AG09309 (cell line): Measurements from ENCODE around the genes CAPN9 and TTC13.

- RRBS: no CpG with 5 or more reads among the region's 8 CpGs
Measured at GRCh38 chr1:229165335-229165838, 105.5 kb upstream of the RAB4A start.

DNA sequence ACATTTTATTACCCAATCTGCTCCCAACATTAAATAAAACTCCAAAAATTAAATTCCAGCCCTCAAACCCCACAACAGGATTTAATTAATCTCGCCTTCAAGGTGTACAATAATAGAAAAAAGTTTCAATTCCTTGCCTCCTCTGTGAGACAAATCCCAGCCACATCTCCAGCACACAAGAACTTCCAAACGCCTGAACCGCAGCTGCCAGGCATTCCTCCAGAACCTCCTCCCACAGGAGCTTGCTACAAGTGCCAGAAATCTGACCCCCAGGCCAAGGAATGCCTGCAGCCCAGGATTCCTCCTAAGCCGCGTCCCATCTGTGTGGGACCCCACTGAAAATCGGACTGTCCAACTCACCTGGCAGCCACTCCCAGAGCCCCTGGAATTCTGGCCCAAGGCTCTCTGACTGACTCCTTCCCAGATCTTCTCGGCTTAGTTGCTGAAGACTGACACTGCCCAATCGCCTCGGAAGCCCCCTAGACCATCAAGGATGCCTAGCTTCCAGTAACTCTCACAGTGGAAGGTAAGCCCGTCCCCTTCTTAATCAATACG is 94.4 kb upstream of the RAB4A start:
- RRBS: no CpG with 5 or more reads among the region's 11 CpGs

- RRBS: no CpG with 5 or more reads among the region's 18 CpGs
Measured at GRCh38 chr1:229270397-229270901, 462 bp upstream of the RAB4A start.

DNA sequence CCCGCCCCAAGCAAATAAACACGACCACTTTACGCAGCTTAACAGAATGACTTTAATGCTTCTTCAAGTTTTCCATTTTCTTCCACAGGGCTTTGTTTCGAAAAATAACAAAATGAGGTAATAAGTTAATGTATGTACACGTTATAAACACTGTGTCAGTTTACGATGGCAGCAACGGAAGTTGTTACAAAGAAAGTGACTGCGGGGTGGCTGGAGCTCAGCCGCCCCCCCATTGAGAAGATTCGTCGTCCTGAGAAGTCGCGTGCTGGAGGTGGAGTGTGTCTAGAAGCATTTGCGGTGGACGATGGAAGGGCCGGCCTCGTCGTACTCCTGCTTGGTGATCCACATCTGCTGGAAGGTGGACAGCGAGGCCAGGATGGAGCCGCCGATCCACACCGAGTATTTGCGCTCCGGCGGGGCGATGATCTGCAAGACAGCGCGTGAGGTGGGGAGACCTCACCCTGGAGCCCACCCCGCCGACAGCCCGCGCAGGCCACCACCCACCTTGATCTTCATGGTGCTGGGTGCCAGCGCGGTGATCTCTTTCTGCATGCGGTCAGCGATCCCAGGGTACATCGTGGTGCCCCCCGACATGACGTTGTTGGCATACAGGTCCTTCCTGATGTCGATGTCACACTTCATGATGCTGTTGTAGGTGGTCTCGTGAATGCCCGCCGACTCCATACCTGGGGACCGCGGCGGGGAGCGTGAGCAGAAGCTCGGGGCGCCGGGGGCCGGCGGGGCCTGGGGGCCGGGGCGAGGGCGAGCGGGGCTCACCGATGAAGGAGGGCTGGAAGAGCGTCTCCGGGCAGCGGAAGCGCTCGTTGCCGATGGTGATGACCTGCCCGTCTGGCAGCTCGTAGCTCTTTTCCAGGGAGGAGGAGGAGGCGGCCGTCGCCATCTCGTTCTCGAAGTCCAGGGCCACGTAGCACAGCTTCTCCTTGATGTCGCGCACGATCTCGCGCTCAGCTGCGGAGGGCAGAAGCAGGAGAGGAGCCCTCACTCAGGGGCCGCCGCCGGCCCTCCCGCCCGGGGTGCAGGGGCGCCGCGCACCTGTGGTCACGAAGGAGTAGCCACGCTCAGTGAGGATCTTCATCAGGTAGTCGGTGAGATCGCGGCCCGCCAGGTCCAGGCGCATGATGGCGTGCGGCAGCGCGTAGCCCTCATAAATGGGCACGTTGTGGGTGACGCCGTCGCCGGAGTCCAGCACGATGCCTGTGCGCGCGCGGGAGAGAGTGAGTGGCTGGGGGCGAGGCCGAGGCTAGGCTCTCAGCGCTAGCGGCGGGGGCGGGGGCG is 2.2 kb downstream of the ACTA1 start:
- RRBS: 8% methylated on average over 7 of the region's 113 CpGs

DNA sequence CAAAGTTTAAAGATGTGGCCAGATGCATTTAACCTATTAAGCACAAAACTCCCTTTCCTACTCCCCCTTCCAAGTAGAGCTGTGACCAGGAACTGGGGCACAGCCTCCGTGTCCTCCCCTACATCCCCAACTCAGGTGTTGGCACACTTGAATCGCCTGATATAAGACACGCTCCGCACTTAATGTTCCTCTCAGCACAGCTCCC is 1.3 kb downstream of the TAF5L start:
- RRBS: no CpG with 5 or more reads among the region's 4 CpGs

DNA sequence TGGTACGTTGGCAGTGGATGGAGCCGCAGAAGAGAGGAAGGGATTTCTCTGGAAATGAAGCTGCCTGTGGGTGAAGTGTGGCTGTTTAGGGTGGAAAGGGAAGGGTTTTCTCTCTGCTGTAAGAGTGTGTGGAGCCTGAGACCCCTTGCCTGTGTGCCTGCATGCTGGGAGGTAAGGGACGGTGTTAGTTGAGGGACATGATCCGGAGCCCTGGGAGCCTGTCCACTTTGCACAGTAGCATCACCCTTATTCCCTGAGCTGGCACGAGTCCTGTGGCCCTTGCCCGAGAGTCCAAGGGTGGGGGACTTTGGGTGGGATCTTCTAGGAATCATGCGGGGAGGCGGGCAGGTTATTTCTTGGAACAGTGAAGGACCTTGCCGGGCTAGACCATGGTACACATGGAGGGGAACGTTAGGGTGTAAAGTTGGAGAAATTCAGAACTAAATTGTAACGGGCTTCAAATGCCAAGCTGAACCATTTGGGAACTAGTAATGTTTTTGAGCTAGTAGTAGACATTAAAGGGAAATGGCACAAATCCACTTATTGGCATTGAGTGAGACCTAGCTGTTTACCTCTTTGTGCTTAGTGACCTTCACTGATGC is 3.4 kb downstream of the GALNT2 start:
- RRBS: no CpG with 5 or more reads among the region's 11 CpGs

DNA sequence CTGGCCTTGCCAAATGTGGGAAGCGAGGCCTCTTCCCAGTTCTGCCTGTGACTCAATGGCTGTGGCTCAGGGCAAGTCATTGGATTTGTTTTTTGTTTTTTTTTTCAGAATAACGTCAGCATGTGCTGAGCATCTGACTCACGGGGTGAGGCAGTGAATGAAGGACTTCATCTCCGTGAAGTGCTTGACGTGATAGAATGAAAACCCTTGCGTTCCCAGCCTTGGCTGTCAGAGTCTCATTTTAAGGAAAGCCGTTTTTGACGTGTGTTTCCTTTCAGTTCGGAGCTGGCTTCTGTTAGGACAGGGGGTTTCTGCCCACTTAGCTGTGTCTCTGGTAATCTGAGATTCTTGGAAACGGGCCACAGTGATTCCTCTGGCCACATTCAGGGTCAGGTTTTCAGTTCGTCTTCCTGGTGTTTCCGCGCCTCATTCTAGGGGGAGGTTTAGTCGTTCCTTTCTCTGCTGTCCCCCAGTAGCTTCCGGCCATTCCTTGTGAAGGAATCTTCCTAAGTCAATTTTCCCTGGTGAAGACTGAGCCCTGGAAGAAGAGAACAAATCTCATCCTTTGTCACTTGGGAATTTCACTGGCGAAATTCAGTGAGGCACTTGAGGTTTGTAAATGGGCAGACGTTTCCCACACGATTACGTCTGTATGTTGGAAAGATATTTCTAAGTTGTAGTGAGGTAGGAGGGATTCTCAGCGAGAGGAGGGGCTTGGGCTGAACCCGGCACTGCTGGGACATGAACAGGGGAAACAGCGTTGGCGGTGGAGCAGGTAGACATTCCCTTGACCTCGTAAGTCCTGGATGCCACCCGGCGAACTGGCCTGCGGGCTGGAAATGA is 47.0 kb downstream of the GALNT2 start:
- RRBS: 96% methylated on average over 4 of the region's 27 CpGs

DNA sequence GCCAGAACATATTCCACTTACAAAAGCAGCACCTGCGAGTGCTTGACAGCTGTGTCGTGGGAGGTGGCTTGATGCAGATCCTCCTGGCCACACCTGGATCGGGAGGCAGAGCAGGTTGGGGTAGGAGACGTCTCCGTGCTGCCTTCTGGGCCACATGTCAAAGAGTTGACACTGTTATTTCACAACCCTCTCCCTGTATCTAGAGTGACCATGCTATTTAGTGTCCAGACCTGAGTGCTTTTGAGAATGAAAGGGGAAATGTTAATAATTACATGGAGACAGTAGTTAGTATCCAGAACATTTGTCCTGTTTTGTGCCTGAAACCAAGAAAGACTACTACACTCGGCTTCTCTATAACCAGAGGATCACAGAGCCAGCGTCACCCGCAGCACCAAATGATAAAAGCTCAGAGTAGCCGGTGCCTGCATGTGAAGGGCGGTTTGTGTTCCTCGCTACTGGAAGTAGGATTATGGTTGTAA is 77.0 kb downstream of the GALNT2 start:
- RRBS: no CpG with 5 or more reads among the region's 11 CpGs

DNA sequence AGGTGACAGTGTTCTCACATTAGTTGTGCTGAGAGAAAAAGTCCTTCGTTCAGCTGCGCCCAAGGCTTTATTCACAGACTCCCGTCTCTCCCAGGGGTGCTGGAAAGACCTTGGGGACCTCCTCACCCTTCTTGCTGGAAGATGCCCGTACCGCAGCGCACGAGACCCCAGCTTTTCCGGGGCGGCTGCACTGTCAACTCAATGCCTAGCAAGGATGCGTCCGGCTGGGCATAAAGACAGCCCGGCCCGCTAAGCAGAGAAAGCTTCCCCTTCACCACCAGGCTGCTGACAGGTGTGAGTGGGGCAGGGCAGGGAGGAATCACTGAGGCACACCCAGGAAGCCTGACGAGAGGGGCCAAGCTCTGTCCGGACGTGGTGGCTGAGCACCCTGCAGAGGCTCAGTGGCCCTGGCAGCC is 125.3 kb downstream of the PGBD5 start:
- RRBS: 70% methylated on average over 2 of the region's 16 CpGs

DNA sequence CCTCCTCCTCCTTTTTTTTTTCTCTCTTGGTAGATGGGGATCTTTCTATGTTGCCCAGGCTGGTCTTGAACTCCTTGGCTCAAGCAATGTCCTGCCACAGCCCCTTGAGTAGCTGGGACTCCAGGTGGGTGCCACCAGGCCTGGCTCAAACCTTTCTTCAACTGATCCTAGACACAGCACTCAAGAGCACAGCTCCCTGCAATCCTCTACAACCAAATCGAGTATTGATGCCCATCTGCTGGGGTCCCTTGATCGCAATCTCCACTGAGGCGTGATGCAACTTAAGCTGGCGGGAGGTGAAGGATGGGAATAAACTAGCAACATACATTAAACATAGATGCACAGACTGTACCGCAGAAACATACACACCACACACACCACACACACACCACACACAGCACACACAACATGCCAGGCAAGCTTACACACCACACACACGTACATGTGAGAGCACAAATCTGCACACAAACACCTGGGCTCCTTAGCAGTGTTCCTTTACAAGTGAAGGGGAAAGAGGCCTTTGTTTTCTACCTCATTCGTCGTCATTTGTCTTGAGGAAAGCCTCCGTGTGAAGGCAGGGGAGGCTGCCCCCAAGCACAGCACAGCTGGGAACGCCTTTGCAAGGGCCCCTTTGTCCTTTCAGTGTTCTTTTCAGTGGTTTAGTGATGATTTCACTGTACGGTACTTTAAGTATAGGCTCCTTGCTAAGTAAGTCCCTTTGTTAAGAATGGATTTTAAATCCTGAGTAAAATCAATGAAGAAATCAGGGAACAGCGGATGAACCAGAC is 94.3 kb downstream of the PGBD5 start:
- RRBS: no CpG with 5 or more reads among the region's 12 CpGs

- RRBS: no CpG with 5 or more reads among the region's 5 CpGs
Measured at GRCh38 chr1:230459381-230459958, 33.3 kb upstream of the PGBD5 start.

GRCh38 chr1:230747126-230747521 is at the start of gene CAPN9:
TSS of gene CAPN9 (plus strand) at chr1:230747388.
- RRBS: 76% methylated on average over 3 of the region's 8 CpGs

GRCh38 chr1:230776579-230777270 is 29.5 kb downstream of the CAPN9 start:
- RRBS: no CpG with 5 or more reads among the region's 9 CpGs

- RRBS: 91% methylated on average over 6 of the region's 20 CpGs
Measured at GRCh38 chr1:230856766-230857645, 11.3 kb downstream of the C1orf198 start.

- RRBS: 3% methylated on average over 43 of the region's 101 CpGs
Measured at GRCh38 chr1:230977898-230979006, at the start of gene TTC13. TSS of gene TTC13 (minus strand) at chr1:230978861.

GRCh38 chr1:231225934-231226615 is 14.9 kb downstream of the C1orf131 start:
- RRBS: no CpG with 5 or more reads among the region's 11 CpGs

- RRBS: no CpG with 5 or more reads among the region's 1 CpG
Measured at GRCh38 chr1:231558733-231559092, 30.2 kb downstream of the TSNAX start.

DNA sequence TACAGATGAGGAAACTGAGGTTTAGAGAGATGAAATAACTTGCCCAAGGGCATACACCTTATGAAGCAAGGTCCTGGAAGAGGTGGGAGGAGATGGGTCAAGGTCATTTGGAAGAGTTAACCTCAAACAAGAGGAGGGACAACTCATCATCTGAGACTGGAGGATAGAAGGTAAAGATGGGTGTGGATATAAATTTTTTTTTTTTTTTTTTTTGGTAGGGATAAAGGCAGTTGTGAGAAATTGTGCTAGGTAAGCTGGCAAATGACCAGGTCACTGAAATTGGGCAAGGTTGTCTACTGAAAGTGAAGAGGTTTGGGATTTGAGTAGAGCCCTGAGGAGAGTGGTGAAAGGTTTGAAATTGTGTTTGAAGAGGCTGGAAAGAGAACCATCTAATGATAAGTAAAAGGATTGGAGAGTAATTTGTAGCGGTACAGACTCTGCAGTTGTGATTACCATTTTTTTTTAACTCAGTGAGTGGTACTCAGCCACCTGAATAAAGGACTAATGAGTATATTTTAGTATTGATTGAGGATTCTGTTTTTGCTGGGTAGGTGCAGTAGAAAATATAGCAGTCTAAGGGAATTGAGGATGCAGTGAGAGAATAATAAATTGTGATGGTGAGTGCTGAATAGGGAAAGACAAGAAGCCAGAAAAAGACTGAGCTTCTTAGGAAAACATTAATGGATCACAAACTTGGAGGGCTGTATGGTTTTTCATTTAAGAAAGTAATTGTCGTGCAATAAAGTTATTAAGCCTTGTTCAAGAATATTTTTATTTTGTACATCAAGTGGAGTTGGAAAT is 35.2 kb downstream of the TSNAX start:
- RRBS: no CpG with 5 or more reads among the region's 2 CpGs

DNA sequence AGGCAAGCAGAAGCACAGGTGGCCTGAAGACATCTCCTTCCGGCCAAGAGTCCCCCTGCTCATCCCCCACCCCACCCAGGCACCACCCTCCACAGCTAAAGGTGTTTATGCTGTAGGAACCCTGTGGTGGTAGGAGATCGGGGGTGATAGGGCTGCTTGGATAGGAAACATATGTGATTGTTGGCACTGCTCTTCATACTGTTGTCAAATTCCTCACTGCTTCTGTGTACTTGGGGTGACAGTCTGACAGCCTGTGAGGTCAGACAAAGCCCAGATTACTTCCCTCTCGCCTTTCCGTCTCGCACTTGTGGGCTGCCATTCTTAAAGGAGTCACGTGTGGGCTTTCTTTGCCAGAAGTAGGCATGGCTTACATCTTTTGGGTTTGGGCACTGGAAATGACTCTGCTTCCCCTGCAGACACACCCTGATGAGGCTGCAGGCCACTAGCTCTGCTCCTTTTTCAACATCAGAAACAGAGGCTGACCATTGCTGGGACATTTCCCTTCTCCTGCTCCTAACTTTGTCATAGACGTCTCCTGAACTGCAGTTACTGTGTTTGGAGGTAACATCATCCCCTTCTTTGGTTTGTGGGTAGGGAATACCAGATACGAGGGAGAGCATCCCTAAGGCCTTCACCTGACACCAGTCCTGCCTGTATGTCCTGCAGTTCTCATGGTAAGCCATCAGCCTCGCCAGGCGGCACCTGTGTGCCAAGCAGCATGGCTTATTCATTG is 363.9 kb downstream of the DISC1 start:
- RRBS: no CpG with 5 or more reads among the region's 10 CpGs

DNA sequence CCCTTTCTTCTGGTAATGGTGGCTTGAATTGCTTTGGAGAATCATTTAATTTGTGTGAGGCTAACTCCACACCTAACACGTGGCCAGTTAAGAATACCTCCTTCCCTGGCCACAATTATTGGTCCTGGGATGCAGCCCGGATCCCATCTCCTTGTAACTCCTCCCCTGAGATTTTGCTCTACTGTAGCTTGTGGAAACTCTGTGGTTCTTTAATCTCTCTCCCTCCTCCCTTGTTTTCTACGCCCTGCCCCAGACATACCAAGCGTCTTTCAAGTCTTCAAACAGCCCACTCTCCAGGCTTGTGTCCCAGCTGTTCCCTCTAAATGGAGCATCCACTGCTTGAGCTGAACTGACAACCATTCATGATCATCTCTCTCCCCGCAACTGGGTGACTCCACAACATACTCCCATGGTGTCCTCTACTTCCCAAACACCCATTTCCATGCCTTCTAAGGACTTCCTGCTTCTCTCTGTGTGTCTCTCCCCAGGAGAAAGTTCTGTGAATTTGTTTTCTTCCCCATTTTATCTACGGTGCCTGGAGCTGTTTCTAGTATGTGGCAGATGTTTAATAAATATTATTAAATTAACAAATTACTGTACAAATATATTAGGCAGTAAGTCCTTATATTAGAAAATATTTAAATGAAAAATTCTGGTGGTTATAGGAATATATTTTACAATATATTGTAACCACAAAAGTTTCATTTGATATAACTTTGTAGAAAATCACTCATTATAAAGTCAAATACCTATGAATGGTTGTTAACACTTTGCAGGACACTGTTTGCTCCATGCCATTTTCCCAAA is 111.4 kb downstream of the SIPA1L2 start:
- RRBS: no CpG with 5 or more reads among the region's 6 CpGs